Helper T cell (primary cell): ENCODE measurements around the gene LGALS9.

- PRO-cap, 2 experiments: no peak in any of the 2 experiments
These were observed 11.0 kb upstream of the SLC47A2 start for GRCh38 chr17:19727143-19727970.

GRCh38 chr17:19939214-19940008, 38.2 kb downstream of the AKAP10 start:
- PRO-cap, 2 experiments: no peak in any of the 2 experiments

- PRO-cap, 2 experiments: peak in 2 of 2 experiments; most common plus-strand start chr17:20155870 (in 1); most common minus-strand start chr17:20155629 (in 1)
These were observed 146.4 kb downstream of the SPECC1 start for GRCh38 chr17:20155380-20156160.

DNA sequence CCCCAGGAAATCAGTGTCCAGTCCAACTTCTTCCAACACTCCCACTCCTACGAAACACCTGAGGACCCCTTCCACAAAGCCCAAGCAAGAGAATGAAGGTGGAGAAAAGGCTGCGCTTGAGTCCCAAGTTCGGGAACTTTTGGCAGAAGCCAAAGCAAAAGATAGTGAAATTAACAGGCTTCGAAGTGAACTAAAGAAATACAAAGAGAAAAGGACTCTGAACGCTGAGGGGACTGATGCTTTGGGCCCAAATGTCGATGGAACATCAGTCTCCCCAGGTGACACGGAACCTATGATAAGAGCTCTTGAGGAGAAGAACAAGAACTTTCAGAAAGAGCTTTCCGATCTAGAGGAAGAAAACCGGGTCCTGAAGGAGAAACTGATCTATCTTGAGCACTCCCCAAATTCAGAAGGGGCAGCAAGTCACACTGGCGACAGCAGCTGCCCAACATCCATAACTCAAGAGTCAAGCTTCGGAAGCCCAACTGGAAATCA, 195.3 kb downstream of the SPECC1 start:
- PRO-cap, 2 experiments: no peak in any of the 2 experiments

DNA sequence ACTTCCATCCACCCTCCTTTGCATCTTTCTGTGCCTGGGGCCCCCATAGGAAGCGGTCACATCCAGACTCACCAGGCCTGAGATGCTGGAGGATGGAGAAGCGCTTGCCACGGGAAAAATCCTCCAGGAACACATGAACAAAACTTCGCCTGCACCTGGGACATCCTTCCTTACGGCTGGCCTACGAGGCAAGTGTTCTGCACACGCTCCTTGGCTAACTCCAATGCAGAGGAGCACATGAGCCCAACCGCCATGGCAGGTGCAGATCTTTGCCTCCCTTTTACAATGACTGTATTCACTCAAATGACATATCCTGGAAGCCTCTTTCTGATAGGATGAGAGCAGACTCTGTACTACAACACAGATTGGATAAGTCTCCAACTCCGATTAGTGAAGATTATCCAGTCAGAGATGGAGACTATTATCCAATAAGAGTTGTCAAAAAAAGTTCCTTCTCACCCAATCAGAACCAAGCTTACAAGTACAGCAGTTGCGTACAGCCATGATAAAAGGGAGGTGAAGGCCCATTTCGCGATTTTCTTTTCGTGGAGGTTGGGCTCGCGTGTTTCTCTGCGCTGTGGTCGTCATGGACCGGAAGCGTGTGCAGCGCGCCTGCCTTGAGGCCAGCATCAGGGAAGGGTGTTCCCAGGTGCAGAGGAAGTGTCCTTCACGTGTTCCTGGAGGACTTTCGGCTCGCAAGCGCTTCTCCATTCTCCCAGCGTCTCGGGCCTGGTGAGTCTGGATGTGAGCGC, 53.6 kb downstream of the CDRT15L2 start:
- PRO-cap, 2 experiments: no peak in any of the 2 experiments

- PRO-cap, 2 experiments: no peak in any of the 2 experiments
These were observed 204.6 kb downstream of the CDRT15L2 start for GRCh38 chr17:20784075-20784609.

DNA sequence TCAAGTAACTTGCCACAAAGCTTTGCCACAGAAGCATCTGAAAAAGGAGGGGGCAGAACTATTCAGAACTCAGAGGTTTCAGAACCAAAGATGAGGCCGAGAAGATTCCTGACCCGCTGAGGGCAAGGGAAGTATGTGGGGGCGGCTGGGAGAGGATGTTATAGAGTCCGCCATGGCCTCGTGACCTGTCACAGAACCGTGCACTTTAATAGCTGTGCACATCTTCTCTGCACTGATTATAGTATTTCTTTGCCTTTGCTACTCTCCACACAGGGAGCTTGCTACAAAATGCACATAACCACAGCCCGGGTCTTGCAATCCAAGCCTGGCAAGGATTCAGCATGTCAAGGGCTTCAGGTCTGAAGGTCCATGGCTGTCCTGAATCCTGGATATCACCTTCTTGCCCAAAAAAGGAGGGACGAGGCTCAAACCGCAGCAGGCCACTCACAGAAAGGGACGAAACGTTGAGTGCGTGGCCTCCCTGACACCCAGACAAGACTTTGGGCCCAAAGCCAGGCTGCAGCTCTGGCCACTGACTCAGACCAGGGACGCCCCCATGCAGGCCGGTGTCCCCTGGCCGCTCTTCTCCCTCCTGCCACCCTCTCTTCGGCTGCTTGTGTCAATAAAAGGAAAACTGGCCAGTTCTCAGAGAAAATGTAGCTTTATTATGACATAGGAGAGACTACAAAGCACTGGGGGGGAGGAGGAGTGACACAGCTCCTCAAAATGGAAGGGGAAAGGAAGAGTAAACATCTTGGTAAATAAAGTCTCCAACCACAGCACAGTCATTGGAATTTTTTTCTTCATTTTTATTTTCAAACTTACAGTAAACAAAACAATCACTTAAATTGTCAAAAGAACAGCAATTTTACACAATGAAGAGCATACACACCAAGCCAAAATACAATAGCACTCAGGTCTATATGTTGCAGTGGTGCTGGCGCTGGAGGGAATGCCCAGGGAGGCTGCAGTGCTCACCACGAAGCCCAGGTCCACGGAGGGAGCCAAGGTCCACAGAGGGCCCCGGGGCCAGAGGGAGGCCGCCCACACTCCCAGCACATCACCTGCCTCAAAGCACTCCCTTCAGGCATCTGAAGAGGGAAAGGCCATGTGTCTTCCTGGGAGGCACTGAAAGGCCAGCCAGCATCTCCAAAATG, 43.5 kb downstream of the USP22 start:
- PRO-cap, 2 experiments: no peak in any of the 2 experiments

DNA sequence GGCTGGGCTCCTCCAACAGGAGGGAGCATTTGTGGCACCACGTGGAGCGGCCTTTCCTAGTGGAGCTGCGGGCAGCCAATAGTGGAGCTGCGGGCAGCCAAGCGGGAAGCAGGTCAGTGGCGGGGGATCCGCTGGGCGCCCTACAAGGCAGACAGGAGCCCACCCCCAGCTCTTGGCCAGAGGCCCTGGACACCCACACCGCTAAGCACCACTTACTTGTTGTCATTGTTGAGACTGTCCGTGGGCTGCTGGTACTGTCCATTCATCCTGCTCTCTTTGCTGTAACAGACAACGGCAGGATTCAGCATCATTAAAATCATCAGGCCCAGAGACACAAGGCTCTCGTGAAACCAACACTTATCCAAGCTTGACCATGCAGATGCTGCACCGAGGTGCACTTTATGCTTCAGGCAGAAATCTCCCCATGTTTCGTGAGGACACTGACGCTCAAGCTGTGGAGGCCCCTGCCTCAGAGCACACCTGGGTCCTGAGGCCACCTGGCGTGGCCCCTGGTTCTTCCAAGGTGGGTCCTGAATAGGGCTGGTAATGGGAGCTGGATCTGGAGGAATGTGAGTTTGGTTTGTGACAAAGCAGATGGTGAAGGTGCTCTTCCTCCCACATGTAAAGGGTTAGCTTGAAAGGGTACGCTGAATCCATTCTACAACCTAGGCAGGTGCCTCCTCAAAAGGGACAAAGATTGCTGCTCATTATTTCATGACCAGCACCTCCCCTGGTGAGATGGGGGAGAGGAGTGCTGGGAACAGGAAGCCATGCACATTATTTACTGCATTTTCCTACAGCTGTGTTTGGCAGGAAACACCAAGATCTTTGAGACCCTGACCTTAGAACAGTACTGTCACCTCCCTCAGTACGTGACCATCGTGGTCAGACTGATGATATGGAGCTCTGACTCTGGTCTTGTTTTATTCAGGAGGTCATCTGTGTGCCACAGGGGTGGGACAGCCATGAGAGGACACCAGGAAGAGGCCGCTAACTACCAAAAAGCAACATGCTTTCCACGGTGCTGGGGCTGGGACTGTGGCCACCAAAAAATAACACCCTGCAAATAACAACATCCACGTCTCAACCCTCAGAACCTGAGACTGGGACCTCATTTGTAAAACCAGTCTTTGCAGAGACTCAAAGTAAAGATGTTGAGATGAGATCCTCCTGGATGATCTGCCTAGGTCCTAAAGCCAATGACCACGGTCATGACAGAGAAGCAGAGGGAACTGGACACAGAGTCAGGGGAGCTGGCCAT, 37.7 kb downstream of the USP22 start:
- PRO-cap, 2 experiments: no peak in any of the 2 experiments

- PRO-cap, 2 experiments: no peak in any of the 2 experiments
These were observed 5.5 kb downstream of the USP22 start for GRCh38 chr17:21037268-21037845.

- PRO-cap, 2 experiments: no peak in any of the 2 experiments
These were observed 2.2 kb downstream of the USP22 start for GRCh38 chr17:21040593-21040970.

DNA sequence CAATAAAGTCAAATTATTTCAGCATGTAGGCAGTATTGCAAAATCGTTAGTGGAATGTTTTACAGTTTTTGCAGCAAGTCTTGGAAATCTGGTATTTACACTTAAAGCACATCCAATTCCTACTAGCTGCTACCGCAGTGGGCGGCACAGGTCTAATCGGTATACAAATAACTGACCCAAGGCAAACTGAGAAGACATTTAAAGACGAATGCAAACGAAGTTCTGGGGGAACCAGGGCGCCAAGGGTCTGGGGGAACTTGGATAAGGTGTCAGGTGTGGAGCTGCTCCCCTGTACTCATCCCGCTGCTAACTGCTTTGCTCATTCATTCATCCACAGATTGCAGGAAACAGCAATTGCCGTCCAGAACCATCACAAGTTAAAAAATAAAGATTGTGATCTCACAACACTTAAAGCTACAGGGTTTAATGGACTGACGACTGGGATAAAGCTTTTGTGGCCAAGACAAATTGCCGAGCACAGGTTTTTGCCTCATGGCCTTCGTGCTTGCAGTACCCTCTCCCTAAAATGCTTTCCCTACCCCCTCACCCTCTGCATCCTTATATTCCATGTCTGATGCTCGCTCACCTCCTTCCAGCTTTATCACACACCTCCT, 1.2 kb upstream of the USP22 start:
- PRO-cap, 2 experiments: no peak in any of the 2 experiments

DNA sequence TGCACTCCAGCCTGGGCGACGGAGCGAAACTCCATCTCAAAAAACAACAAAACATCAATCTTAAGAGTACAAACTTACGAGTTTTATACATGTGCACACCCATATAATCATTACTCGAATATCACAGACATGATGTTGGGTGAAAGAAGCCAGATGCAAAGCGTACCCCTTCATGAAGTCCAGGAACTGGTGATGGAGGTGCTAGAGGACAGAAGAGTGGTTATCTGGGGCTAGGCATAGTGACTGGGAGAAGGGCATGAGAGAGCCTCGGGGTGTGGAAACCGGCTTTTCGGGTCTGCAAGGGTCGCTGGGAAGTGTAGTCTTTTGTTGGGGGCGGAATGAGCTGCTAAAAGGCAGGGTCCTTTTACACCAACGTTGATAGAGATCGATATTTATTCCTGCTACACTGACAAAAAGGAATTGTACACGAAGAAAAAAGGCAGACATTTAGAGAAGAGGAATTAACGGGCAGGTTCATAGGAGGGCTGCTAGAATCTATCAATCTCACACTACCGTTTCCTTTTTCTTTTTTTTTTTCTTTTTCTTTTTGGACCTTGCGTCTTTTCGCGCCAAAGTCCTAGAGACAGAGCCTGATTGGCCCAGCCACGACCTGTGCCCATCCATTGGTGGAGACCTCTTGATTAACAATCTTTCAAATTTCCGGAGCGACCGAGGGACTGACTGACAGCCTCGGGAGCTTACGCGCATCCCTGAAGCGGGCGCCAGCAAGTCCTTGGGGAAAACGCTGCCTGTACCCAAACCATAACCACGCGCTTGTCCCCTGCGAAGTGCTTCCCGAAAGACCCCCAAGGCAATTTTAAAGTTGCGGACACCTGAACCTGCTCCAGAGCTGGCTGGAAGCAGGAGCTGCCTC, 27.7 kb upstream of the DHRS7B start:
- PRO-cap, 2 experiments: no peak in any of the 2 experiments

GRCh38 chr17:21286823-21287746, 2.6 kb downstream of the MAP2K3 start:
- PRO-cap, 2 experiments: no peak in any of the 2 experiments

GRCh38 chr17:26774788-26775229, 519.1 kb upstream of the WSB1 start:
- PRO-cap, 2 experiments: no peak in any of the 2 experiments

DNA sequence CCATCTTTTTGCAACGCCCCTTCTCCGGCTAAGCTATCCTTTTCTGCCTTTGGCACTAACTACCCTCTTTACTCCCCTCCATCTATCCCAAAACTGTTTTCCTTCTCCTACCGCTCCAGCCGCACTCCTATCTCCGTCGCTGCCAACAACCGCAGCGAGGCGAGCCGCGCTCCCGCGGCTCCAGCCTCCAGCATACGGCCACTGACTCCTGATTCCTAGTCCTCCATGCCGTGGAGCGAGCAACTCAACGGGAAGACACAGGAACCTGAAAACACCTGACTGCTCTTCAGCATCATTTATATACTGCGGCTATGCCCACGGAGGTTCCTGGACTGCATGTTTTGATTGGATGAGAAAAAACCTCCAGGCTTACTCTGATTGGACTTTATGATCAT, 204.9 kb upstream of the WSB1 start:
- PRO-cap, 2 experiments: no peak in any of the 2 experiments

DNA sequence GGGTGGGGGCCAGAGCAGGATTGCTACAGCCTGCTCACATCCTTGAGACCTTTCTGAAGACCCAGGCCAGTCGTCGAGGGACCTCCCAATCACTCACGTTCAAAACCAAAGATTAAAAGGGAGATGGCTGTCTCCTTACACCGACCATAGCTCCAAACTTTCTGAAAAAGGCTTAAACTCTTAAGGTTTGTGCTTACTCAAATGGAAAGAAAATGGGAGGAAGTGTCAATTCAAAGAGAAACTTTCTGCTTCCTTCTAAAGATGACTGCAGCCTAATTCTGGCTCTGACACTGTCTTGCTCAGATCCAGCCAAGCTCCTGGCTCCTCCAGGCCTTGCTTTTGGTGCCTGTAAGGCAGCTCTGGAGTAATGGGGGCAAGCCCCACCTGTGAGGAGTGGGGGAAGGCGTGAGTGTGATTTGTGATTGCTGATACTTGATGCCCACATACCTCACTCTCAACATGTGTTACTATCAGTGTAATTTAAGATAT, 54.9 kb upstream of the WSB1 start:
- PRO-cap, 2 experiments: no peak in any of the 2 experiments

DNA sequence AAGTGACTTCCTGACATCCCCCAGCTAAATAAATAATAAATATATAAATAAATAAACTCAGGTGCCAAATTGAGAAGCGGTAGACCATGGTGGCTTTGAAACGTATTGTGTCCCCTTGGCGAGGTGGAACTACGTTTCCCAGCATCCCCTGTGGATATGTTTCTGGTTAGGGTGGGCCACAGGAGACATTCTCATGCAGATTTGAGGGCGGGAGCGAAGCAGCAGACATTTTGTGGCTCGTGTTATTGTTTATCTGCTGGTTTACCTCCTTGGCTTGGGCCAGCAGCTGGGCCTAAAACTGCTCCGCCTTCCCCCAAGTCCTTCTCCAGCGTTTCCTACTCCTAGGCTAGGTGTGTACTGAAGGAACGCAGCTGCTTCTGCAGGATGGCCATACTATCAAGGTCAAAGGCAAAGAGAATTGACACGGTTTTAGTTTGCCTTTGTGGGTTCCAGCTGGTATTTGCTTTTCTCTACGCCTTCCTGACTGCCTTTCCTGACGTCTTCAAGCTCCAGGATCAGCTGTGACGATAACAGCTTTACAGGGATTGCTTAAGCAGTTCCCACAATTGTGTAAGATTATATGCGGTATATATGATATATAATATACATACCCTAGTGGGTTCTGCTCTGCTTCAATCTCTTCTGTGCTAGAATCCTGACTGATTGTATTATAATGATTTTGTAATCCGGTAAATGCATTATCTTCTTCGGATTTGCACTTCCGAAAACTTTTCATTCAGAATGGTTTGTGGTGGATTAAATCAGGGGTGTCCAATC, 17.2 kb upstream of the WSB1 start:
- PRO-cap, 2 experiments: no peak in any of the 2 experiments

- PRO-cap, 2 experiments: no peak in any of the 2 experiments
These were observed 21.5 kb downstream of the WSB1 start for GRCh38 chr17:27315368-27315911.

DNA sequence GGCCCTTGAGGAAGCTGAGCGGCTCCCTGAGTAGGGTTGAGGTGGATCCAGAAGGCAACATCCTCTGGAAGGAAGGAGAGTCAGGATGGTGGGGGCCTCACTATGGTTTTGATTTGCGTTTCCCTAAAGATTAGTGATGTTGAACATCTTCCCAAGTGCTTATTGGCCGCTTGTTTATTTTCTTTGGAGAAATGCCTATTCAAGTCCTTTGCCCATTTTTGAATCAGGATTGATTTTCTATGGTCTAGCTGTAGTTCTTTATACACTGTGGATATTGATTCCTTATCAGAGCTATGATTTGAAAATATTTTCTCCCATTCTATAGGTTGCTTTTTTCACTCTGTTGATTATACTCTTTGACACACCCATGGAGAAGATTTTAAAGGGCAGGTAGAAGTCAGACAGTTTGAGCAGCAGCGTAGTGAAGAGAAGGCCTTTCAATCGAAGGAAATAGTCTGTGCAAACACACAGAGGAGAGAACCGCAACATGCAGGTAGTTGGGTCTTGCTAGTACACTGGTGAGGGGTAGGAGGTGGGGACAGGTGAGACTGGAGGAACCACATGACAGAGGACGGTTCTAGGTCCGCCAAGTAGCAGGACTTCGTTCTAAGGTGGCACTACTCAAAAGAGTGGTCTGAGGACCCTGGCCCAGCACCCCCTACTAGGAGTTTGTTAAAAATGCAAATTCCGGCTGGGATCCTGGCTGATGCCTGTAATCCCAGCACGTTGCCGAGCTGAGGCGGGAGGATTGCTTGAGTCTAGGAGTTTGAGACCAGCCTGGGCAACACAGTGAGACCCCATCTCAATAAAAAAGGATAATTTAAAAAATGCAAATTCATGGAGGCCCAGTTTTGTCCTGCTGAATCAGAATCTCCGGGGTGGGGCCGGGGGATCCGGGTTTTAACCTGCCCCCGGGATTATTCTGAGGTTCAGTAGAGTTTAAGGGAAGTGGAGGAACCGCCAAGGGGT, 58.9 kb downstream of the WSB1 start:
- PRO-cap, 2 experiments: peak in 1 of 2 experiments; most common plus-strand start position 932 of the sequence (in 1)

DNA sequence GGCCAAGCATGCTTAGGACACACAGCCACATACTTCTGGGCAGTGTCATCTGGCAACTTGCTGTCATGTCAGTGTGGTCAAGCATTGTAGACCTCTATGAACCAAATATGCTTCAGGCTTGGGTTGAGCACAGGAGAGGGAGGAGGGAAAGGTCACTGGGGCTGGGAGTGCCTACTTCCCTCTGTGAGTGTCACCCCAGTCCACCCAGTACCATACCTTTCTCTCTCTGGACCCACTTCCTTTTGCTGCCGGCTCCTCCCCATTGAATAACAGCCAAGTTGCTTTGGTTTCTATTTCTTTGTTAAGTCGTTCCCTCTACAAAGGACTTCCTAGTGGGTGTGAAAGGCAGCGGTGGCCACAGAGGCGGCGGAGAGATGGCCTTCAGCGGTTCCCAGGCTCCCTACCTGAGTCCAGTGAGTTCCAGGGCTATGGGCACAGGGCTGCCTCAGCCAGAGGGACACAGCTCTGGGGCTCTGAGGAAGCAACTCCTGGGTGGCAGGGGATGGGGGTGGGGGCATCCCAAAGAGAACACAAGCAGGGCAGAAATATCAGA, at the start of gene LGALS9:
LGALS9 (plus strand) TSS at position 297 of the 553 bp plus-strand sequence.
- PRO-cap, 2 experiments: peak in 2 of 2 experiments; most common plus-strand start position 320 of the sequence (in 2); most common minus-strand start position 228 of the sequence (in 2)